K562 (cell line): ENCODE measurements around a stretch of chr5.

- RAMPAGE, long total RNA, result no peak
- RRBS, result no CpG with 5 or more reads among the region's 5 CpGs
PRO-cap:
- standard, result no peak
- CoPRO, capped RNA only, 2 experiments, result no peak in any of the 2 experiments
- CoPRO, capped and uncapped RNA, 2 experiments, result no peak in any of the 2 experiments
- CoPRO, uncapped RNA only, 2 experiments, result no peak in any of the 2 experiments
CAGE:
- cytosol, long polyA plus RNA, result no peak
- long polyA plus RNA, result no peak
- nucleolus, long total RNA, result no peak
- nucleus, long polyA plus RNA, result no peak
These were observed 9.9 kb upstream of the RNF130 start for GRCh38 chr5:180081480-180081933.

- RAMPAGE, long total RNA, result no peak
- RRBS, result no CpG with 5 or more reads among the region's 6 CpGs
PRO-cap:
- standard, result bidirectional peak, plus-strand start at chr5:180093902, minus-strand start at chr5:180093717
- CoPRO, capped RNA only, 2 experiments, result no peak in any of the 2 experiments
- CoPRO, capped and uncapped RNA, 2 experiments, result no peak in any of the 2 experiments
- CoPRO, uncapped RNA only, 2 experiments, result no peak in any of the 2 experiments
CAGE:
- cytosol, long polyA plus RNA, result no peak
- long polyA plus RNA, result no peak
- nucleolus, long total RNA, result no peak
- nucleus, long polyA plus RNA, result no peak
These were observed 22.1 kb upstream of the RNF130 start for GRCh38 chr5:180093655-180094113.

DNA sequence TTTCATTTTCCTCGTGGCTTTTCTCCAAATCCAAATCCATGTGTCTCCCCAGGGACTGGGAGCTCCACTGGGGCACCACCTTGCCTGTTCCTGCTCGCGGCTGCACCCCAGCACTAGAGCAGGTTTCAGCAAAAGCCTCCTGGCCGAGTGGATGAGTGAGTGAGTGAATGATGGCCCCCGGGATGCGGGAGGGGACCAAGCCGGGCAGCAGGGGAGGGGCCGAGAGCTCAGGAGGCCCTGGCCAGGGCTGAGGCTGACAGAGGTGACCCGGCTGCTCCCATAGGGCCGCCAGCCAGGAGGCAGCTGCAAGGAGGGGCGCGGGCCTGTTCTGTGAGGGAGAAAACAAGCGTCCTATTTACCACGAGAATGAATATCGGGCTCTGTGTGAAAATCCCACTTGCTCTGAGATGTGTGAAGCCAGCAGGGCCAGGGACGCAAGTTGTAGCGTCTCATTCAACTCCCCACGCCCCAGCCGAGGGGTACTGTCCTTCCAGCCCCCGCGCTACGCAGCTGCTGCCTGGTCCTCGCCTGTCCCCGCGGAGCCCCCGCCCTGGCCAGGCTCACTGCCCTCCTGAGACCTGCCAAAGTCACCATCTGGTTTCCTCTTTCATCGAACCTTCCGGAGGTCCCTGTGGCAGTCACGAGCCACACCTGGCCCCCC, 38.9 kb downstream of the RASGEF1C start:
- RAMPAGE, long total RNA, result no peak
- RRBS, result 10% methylated on average over 3 of the region's 29 CpGs
PRO-cap:
- standard, result no peak
- CoPRO, capped RNA only, 2 experiments, result no peak in any of the 2 experiments
- CoPRO, capped and uncapped RNA, 2 experiments, result no peak in any of the 2 experiments
- CoPRO, uncapped RNA only, 2 experiments, result no peak in any of the 2 experiments
CAGE:
- cytosol, long polyA plus RNA, result no peak
- long polyA plus RNA, result no peak
- nucleolus, long total RNA, result no peak
- nucleus, long polyA plus RNA, result no peak

DNA sequence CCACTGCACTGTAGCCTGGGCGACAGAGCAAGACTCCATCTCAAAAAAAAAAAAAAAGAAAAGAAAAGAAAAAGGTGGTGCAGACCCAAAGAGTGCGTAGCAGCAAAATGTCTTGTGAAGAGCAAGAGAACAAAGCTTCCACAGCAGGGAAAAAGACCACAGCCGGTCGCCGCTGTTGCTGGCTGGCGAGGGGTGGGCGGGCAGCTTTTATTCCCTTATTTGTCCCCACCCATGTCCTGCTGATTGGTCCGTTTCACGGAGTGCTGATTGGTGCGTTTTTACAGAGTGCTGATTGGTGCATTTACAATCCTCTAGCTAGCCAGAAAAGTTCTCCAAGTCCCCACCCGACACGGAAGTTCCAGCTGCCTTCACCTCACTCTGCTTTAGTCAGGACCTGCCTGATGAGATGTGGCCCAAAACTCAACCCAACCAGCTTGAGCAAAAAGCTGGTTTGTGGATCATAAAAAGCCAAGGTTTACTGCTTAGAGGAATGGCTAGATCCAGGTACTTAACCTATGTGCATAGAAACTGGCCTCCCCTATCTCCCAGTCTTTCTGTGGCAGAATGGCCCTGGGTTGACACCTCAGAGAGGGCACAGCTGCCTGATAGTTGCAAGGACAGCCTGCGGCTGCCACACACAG, 1.2 kb upstream of the RASGEF1C start:
- RAMPAGE, long total RNA, result no peak
- RRBS, result no CpG with 5 or more reads among the region's 13 CpGs
PRO-cap:
- standard, result no peak
- CoPRO, capped RNA only, 2 experiments, result no peak in any of the 2 experiments
- CoPRO, capped and uncapped RNA, 2 experiments, result no peak in any of the 2 experiments
- CoPRO, uncapped RNA only, 2 experiments, result no peak in any of the 2 experiments
CAGE:
- cytosol, long polyA plus RNA, result no peak
- long polyA plus RNA, result no peak
- nucleolus, long total RNA, result no peak
- nucleus, long polyA plus RNA, result no peak

DNA sequence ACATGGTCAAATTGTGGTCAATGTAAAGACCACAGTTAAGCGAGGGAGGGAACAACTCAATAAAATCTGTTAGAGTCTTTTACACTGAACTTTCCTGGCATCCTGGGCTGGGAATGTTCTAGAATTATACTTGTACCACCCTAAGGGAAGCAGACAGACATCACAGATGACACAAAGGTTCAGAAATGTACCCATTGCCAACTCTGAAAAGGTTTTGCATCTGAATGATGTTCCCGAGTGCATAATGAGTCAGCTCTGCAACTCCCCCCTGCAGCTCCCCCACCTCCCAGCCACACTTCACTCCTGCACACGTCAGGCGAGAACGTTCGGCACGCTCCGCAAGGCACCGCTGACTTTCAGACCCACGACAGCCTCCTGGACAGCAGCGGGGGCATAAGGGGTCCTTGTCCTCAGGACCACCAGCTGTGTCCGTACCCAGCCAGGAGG, 10.1 kb downstream of the GFPT2 start:
- RAMPAGE, long total RNA, result no peak
- RRBS, result no CpG with 5 or more reads among the region's 12 CpGs
PRO-cap:
- standard, result no peak
- CoPRO, capped RNA only, 2 experiments, result no peak in any of the 2 experiments
- CoPRO, capped and uncapped RNA, 2 experiments, result no peak in any of the 2 experiments
- CoPRO, uncapped RNA only, 2 experiments, result no peak in any of the 2 experiments
CAGE:
- cytosol, long polyA plus RNA, result no peak
- long polyA plus RNA, result no peak
- nucleolus, long total RNA, result no peak
- nucleus, long polyA plus RNA, result no peak

GRCh38 chr5:180575487-180576267, 15.6 kb downstream of the SCGB3A1 start:
- RAMPAGE, long total RNA, result no peak
- RRBS, result no CpG with 5 or more reads among the region's 2 CpGs
PRO-cap:
- standard, result no peak
- CoPRO, capped RNA only, 2 experiments, result no peak in any of the 2 experiments
- CoPRO, capped and uncapped RNA, 2 experiments, result no peak in any of the 2 experiments
- CoPRO, uncapped RNA only, 2 experiments, result peak in 1 of 2 experiments; most common plus-strand start chr5:180576169 (in 1)
CAGE:
- cytosol, long polyA plus RNA, result no peak
- long polyA plus RNA, result no peak
- nucleolus, long total RNA, result no peak
- nucleus, long polyA plus RNA, result no peak

- RAMPAGE, long total RNA, result no peak
- RRBS, result 33% methylated on average over 20 of the region's 51 CpGs
PRO-cap:
- standard, result no peak
- CoPRO, capped RNA only, 2 experiments, result no peak in any of the 2 experiments
- CoPRO, capped and uncapped RNA, 2 experiments, result no peak in any of the 2 experiments
- CoPRO, uncapped RNA only, 2 experiments, result no peak in any of the 2 experiments
CAGE:
- cytosol, long polyA plus RNA, result no peak
- long polyA plus RNA, result no peak
- nucleolus, long total RNA, result no peak
- nucleus, long polyA plus RNA, result no peak
These were observed 1.1 kb downstream of the SCGB3A1 start for GRCh38 chr5:180590064-180590783.

- RAMPAGE, long total RNA, result no peak
- RRBS, result no CpG with 5 or more reads among the region's 7 CpGs
PRO-cap:
- standard, result no peak
- CoPRO, capped RNA only, 2 experiments, result no peak in any of the 2 experiments
- CoPRO, capped and uncapped RNA, 2 experiments, result no peak in any of the 2 experiments
- CoPRO, uncapped RNA only, 2 experiments, result no peak in any of the 2 experiments
CAGE:
- cytosol, long polyA plus RNA, result no peak
- long polyA plus RNA, result no peak
- nucleolus, long total RNA, result no peak
- nucleus, long polyA plus RNA, result no peak
These were observed 25.5 kb upstream of the SCGB3A1 start for GRCh38 chr5:180616862-180617115.

- RAMPAGE, long total RNA, result no peak
- RRBS, result no CpG with 5 or more reads among the region's 6 CpGs
PRO-cap:
- standard, result no peak
- CoPRO, capped RNA only, 2 experiments, result no peak in any of the 2 experiments
- CoPRO, capped and uncapped RNA, 2 experiments, result no peak in any of the 2 experiments
- CoPRO, uncapped RNA only, 2 experiments, result no peak in any of the 2 experiments
CAGE:
- cytosol, long polyA plus RNA, result no peak
- long polyA plus RNA, result no peak
- nucleolus, long total RNA, result no peak
- nucleus, long polyA plus RNA, result no peak
These were observed 40.3 kb upstream of the FLT4 start for GRCh38 chr5:180689743-180690140.

- RAMPAGE, long total RNA, result no peak
- RRBS, result no CpG with 5 or more reads among the region's 10 CpGs
PRO-cap:
- standard, result no peak
- CoPRO, capped RNA only, 2 experiments, result no peak in any of the 2 experiments
- CoPRO, capped and uncapped RNA, 2 experiments, result no peak in any of the 2 experiments
- CoPRO, uncapped RNA only, 2 experiments, result no peak in any of the 2 experiments
CAGE:
- cytosol, long polyA plus RNA, result no peak
- long polyA plus RNA, result no peak
- nucleolus, long total RNA, result no peak
- nucleus, long polyA plus RNA, result no peak
These were observed 11.6 kb upstream of the MGAT1 start for GRCh38 chr5:180814081-180814775.

- RAMPAGE, long total RNA, result no peak
- RRBS, result no CpG with 5 or more reads among the region's 22 CpGs
PRO-cap:
- standard, result bidirectional peak, plus-strand start at chr5:181028373, minus-strand start at chr5:181028154
- CoPRO, capped RNA only, 2 experiments, result peak in 2 of 2 experiments; most common plus-strand start chr5:181028008 (in 2); most common minus-strand start chr5:181028154 (in 2)
- CoPRO, capped and uncapped RNA, 2 experiments, result peak in 2 of 2 experiments; most common plus-strand start chr5:181028373 (in 2); most common minus-strand start chr5:181028154 (in 2)
- CoPRO, uncapped RNA only, 2 experiments, result peak in 2 of 2 experiments; most common plus-strand start chr5:181028005 (in 1); most common minus-strand start chr5:181027949 (in 1)
CAGE:
- cytosol, long polyA plus RNA, result no peak
- long polyA plus RNA, result no peak
- nucleolus, long total RNA, result no peak
- nucleus, long polyA plus RNA, result no peak
These were observed 12.2 kb upstream of the BTNL9 start for GRCh38 chr5:181027653-181028443.

DNA sequence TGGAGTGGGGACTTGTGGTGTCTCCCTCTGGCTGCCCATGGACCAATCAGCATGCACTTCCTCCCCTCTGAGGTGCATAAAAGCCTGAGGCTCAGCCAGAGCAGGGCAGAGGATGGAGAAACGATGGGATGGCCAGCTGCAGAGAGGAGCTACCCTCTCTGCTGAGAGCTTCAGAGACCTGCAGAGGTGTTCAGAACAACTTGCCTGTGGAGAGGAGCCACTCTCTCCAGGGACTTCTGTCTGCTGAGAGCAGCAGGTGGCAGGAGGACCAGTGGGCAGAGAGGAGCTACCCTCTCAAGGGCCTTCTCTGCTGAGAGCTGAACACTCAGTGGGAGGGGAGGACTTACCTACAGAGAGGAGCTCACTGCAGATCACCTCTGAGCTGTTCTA, 2.5 kb upstream of the BTNL9 start:
- RAMPAGE, long total RNA, result no peak
- RRBS, result no CpG with 5 or more reads among the region's 1 CpG
PRO-cap:
- standard, result bidirectional peak, plus-strand start at position 106 of the sequence, minus-strand start outside the sequence
- CoPRO, capped RNA only, 2 experiments, result no peak in any of the 2 experiments
- CoPRO, capped and uncapped RNA, 2 experiments, result no peak in any of the 2 experiments
- CoPRO, uncapped RNA only, 2 experiments, result no peak in any of the 2 experiments
CAGE:
- cytosol, long polyA plus RNA, result no peak
- long polyA plus RNA, result no peak
- nucleolus, long total RNA, result no peak
- nucleus, long polyA plus RNA, result no peak

- RAMPAGE, long total RNA, result no peak
- RRBS, result no CpG with 5 or more reads among the region's 9 CpGs
PRO-cap:
- standard, result no peak
- CoPRO, capped RNA only, 2 experiments, result no peak in any of the 2 experiments
- CoPRO, capped and uncapped RNA, 2 experiments, result no peak in any of the 2 experiments
- CoPRO, uncapped RNA only, 2 experiments, result no peak in any of the 2 experiments
CAGE:
- cytosol, long polyA plus RNA, result no peak
- long polyA plus RNA, result no peak
- nucleolus, long total RNA, result no peak
- nucleus, long polyA plus RNA, result no peak
These were observed 4.1 kb downstream of the BTNL9 start for GRCh38 chr5:181044262-181044497.

GRCh38 chr5:181044720-181045926, 5.1 kb downstream of the BTNL9 start:
- RAMPAGE, long total RNA, result no peak
- RRBS, result no CpG with 5 or more reads among the region's 23 CpGs
PRO-cap:
- standard, result bidirectional peak, plus-strand start at chr5:181045601, minus-strand start at chr5:181045533; bidirectional peak, plus-strand start at chr5:181046042, minus-strand start at chr5:181045772
- CoPRO, capped RNA only, 2 experiments, result peak in 1 of 2 experiments; most common plus-strand start chr5:181045597 (in 1); most common minus-strand start chr5:181045481 (in 1)
- CoPRO, capped and uncapped RNA, 2 experiments, result no peak in any of the 2 experiments
- CoPRO, uncapped RNA only, 2 experiments, result no peak in any of the 2 experiments
CAGE:
- cytosol, long polyA plus RNA, result no peak
- long polyA plus RNA, result no peak
- nucleolus, long total RNA, result no peak
- nucleus, long polyA plus RNA, result no peak

DNA sequence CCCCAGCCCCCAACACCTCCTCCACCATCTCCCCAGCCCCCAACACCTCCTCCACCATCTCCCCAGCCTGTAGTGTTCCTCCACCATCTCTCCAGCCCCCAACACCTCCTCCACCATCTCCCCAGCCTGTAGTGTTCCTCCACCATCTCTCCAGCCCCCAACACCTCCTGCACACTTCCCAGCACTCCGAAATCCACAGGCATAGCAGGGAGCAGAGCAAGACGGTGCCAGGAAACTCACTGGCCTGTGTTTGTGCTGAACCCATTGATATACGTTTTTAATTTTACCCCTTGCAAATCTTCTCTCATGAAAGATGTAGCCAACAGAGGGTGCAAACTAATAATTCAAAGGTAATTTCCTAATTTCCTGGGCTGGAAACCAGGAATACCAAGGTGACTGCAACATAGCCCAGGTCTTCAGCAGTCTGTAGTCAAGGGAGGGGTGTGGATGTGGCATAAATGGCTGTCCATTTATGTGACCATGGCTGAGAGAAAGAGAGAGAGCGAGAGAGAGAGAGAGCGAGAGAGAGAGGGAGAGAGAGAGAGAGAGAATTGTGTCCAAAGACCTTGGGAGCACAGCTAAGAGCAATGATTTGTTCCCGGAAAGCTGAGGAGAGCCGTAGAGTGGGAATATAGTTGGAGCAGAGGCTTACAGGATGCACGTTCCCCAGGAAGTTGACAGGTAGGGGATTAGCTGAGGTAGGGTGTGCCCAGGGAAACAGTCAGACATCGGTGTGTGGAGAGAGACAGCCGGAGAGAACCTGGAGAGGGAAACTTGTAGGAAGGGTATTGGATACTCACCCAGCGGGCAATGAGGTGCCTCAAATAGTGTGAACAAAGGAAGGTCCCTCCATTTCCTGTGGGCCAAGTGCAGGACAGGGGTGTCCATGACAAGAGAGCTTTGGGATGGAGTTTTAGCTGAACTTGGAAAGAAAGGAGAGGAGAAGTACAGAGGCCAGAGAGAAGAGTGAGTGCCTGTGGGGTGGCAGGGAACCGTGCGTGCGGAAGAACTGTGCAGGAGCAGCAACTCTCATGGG, 6.4 kb downstream of the BTNL9 start:
- RAMPAGE, long total RNA, result no peak
- RRBS, result no CpG with 5 or more reads among the region's 14 CpGs
PRO-cap:
- standard, result bidirectional peak, plus-strand start at position 172 of the sequence, minus-strand start outside the sequence
- CoPRO, capped RNA only, 2 experiments, result no peak in any of the 2 experiments
- CoPRO, capped and uncapped RNA, 2 experiments, result no peak in any of the 2 experiments
- CoPRO, uncapped RNA only, 2 experiments, result no peak in any of the 2 experiments
CAGE:
- cytosol, long polyA plus RNA, result no peak
- long polyA plus RNA, result no peak
- nucleolus, long total RNA, result no peak
- nucleus, long polyA plus RNA, result no peak

- RAMPAGE, long total RNA, result no peak
- RRBS, result 3% methylated on average over 51 of the region's 148 CpGs
PRO-cap:
- standard, result bidirectional peak, plus-strand start at chr5:181052795, minus-strand start at chr5:181052663; bidirectional peak, plus-strand start at chr5:181053073, minus-strand start at chr5:181052893; bidirectional peak, plus-strand start at chr5:181053467, minus-strand start at chr5:181053260
- CoPRO, capped RNA only, 2 experiments, result peak in 2 of 2 experiments; most common plus-strand start chr5:181053073 (in 2); most common minus-strand start chr5:181052951 (in 1)
- CoPRO, capped and uncapped RNA, 2 experiments, result peak in 2 of 2 experiments; most common plus-strand start chr5:181053073 (in 2); most common minus-strand start chr5:181052893 (in 1)
- CoPRO, uncapped RNA only, 2 experiments, result peak in 1 of 2 experiments; most common plus-strand start chr5:181053073 (in 1); most common minus-strand start chr5:181052973 (in 1)
CAGE:
- cytosol, long polyA plus RNA, result start-site peak on the plus strand at chr5:181053045-181053129, 58 and 120 reads in 2 replicates
- long polyA plus RNA, result no peak
- nucleolus, long total RNA, result no peak
- nucleus, long polyA plus RNA, result start-site peak on the plus strand at chr5:181053055-181053133, 207 and 340 reads in 2 replicates
These were observed 12.7 kb downstream of the BTNL9 start for GRCh38 chr5:181052328-181053640.

- RAMPAGE, long total RNA, result no peak
- RRBS, result 7% methylated on average over 10 of the region's 41 CpGs
PRO-cap:
- standard, result bidirectional peak, plus-strand start at chr5:181184341, minus-strand start at chr5:181184235
- CoPRO, capped RNA only, 2 experiments, result peak in 2 of 2 experiments; most common plus-strand start chr5:181184341 (in 2); most common minus-strand start chr5:181184138 (in 1)
- CoPRO, capped and uncapped RNA, 2 experiments, result peak in 2 of 2 experiments; most common plus-strand start chr5:181184341 (in 2); most common minus-strand start chr5:181184081 (in 1)
- CoPRO, uncapped RNA only, 2 experiments, result no peak in any of the 2 experiments
CAGE:
- cytosol, long polyA plus RNA, result no peak
- long polyA plus RNA, result no peak
- nucleolus, long total RNA, result no peak
- nucleus, long polyA plus RNA, result no peak
These were observed 21.0 kb downstream of the TRIM7 start for GRCh38 chr5:181183969-181184502.

DNA sequence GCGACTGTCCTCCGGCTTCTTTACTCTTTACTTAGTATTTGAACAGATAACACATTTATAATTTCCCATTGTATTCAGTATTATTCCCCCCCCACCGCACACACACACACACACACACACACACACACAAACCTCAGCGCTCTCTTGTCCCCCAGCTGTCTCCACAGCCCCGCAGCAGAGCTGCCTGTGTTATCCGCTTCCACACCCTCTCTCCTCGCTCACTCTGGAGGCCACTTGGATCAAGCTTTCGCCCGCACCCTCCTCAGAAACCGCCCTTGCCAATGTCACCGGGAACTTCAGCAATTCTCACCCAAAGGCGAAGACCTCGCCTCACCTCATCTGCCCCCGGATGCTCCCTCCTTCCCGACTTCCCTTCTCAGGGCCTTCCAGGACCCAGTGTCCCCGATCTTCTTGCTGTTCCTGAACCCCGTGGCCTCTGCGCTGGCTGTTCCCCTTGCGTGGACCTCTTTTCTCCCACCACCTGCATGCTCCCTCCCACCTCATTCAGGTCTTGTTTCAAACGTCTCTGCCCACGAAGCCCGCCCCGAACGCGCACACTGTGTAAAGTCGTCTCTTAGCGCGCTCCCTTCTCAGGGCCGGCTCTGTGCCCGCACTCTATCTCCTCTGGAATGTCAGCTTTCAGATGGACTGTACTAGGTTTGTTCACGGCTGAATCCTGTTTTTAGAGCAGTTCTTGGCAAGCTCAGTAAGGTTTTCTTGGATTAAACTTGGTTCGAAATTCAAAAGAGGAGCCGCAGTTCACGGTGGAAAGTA, 851 bp upstream of the TRIM7 start:
- RAMPAGE, long total RNA, result no peak
- RRBS, result 96% methylated on average over 6 of the region's 34 CpGs
PRO-cap:
- standard, result no peak
- CoPRO, capped RNA only, 2 experiments, result no peak in any of the 2 experiments
- CoPRO, capped and uncapped RNA, 2 experiments, result no peak in any of the 2 experiments
- CoPRO, uncapped RNA only, 2 experiments, result no peak in any of the 2 experiments
CAGE:
- cytosol, long polyA plus RNA, result no peak
- long polyA plus RNA, result no peak
- nucleolus, long total RNA, result no peak
- nucleus, long polyA plus RNA, result no peak